Skeletal muscle cell (primary cell): ENCODE measurements around a stretch of chr16.

DNA sequence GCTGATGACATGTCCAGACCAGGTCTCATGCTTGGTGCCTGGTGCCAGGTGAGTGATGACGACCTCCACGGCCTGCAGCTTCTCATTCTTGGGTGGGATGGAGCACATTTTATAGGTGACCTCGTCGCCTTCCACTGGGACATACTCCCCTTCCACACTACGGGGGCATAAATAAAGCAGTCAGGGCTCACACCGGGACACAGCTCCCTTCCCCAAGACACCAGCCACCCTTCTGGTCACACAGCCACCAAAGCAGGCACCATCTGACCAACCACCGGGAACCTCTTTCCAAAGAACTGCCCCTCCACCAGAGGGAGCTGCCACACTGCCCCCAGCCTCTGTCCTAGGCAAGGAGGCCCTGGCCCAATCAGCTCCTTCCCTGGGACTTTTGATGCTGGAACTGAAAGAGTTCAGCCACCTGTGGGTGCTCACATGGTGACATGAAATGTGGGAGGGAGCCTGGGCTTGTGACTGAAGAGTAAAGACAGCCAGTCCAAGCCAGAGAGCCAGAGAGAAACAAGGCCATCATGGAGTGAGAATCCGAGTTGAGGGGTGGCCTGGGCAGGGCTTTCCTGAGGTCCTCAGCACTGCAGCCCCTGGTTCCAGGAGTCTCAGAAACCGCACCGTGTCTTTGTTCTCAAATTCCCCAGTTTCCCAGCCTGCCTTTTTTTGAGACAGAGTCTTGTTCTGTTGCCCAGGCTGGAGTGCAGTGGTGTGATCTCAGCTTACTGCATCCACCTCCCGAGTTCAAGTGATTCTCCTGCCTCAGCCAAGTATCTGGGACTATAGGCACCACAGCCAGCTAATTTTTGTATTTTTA lies 13.4 kb downstream of the CARHSP1 start:
- RRBS = 98% methylated on average over 2 of the region's 11 CpGs

DNA sequence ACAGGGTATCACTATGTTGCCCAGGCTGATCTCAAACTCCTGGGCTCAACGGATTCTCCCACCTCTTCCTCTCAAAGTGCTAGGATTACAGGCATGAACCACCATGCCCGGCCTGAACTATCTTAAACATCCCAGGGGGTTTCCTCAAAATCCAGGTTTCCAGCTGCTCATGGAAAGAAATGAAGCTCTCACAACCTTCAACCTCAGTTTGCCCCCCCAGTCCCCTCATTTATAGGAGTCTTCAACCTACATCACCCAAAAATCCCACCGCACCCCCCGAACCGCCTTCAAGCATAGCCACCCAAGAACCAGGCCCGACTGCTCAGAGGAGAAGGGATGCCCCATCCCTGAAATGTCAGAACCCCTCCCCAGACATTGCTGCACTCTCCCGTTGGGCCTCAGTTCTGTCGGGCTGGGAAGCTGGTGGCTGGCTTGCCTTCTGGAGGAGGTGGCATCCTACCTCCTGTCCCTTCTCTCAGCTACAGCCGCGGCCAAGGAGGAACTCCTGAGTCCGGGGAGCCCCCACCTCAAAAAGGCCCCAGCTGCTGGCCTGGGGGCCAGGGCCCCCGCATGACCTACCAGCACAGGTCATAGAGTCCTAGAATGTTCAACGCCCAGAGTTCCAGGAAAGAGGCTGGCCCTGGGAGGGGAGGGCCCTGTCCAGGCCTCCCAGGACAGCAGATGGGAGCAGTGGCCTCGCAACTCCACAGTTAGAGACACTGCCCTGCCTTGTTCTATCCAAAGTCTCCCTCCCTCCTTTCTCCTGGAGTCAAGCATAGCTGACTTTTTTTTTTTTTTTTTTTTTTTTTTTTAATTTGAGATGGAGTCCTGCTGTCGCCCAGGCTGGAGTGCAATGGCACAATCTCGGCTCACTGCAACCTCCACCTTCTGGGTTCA lies 7.4 kb downstream of the CARHSP1 start:
- RRBS = no CpG with 5 or more reads among the region's 16 CpGs

- RRBS = under 1% methylated on average over 10 of the region's 31 CpGs
These were observed 245 bp upstream of the CARHSP1 start for GRCh38 chr16:8869064-8869437.

DNA sequence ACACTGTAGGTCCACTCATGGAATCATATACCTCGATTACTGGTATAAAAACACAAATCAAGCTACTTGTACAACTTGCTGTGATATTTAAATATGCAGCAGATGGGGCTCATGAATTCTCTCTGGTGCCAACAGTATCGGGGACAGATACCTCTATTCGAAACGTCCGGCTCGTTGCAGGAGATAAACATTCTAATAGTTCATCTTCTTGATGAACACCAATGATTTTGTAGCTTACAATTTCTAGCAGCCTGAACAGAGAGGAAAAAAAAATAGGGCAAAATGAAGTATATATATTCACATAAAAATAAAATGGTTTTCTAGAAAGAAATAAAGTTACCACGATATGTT lies 13.3 kb downstream of the LITAFD start:
- RRBS = no CpG with 5 or more reads among the region's 7 CpGs

- RRBS = no CpG with 5 or more reads among the region's 1 CpG
These were observed 34.2 kb downstream of the LITAFD start for GRCh38 chr16:8916273-8916740.

DNA sequence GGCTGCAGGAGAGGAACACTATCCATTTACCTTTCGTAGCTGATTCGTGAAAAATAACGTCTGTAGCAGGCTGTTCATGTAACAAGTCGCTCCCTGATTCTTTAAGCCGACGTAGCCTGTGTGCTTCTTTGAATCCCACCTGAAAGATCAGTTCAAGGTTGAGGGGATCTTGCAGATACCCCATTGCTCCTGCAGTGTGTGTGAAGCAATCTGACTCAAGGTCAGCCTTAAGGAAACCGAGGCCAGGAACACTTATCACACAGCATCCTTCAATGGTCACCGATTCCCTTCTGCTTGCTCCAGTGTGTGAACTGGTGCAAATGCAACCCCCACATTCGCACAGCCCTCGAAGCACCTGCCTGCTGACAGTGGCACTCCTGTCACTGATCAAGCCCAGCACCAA lies 36.9 kb downstream of the LITAFD start:
- RRBS = no CpG with 5 or more reads among the region's 10 CpGs

DNA sequence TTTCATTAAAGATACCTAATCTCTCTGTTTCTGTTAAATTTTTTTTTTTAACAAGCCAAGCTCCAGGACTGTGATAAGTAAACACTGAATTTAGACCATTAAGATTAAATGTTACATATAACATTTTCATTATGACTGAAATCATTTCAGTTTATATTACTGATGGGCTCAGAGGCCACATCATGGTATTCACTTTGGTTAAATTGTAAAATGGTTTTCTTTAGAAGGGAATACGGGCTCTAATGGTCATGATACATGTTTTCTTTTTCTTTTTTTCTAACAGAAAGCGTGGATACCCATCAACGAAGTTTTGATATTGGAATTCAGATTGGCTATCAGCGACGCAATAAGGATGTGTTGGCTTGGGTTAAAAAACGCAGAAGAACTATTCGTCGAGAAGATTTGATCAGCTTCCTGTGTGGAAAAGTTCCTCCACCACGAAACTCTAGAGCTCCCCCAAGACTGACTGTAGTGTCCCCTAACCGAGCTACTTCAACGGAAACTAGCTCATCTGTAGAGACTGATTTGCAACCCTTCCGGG lies 11.3 kb downstream of the HAPSTR1 start:
- RRBS = no CpG with 5 or more reads among the region's 12 CpGs

- RRBS = no CpG with 5 or more reads among the region's 15 CpGs
These were observed 12.1 kb downstream of the HAPSTR1 start for GRCh38 chr16:9103242-9104219.

- RRBS = no CpG with 5 or more reads among the region's 4 CpGs
These were observed 31.3 kb downstream of the HAPSTR1 start for GRCh38 chr16:9122618-9123301.

GRCh38 chr16:9364510-9365022 lies 273.1 kb downstream of the HAPSTR1 start:
- RRBS = no CpG with 5 or more reads among the region's 5 CpGs

DNA sequence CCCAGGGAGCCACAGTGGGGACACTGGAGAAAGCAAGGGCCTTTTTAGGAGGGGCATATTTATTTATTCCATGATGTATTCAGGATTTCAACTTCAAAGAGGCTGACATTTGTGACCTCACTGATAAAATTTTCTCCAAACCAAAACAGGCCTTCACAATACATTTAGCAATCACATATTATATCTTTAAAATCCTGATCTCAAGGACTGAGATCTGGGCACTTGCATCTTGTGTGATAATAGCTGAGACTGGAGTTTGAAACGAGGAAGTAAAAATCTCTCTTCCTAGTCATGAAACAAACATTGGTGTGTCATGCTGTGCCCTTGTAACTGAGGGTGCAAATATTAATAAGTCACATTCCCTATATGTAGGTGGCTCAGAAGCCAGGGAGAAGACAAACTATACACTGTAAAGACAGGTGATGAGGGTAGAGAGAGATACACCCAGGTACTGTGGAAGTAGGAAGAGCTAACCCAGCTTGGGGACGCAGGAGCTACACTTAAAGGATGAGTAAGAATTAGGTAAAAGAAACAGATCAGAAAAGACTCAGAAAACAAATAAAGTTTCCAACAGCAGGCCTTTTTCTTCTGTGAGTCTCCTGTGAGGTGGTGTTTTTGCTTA lies 335.9 kb downstream of the GRIN2A start:
- RRBS = no CpG with 5 or more reads among the region's 2 CpGs

DNA sequence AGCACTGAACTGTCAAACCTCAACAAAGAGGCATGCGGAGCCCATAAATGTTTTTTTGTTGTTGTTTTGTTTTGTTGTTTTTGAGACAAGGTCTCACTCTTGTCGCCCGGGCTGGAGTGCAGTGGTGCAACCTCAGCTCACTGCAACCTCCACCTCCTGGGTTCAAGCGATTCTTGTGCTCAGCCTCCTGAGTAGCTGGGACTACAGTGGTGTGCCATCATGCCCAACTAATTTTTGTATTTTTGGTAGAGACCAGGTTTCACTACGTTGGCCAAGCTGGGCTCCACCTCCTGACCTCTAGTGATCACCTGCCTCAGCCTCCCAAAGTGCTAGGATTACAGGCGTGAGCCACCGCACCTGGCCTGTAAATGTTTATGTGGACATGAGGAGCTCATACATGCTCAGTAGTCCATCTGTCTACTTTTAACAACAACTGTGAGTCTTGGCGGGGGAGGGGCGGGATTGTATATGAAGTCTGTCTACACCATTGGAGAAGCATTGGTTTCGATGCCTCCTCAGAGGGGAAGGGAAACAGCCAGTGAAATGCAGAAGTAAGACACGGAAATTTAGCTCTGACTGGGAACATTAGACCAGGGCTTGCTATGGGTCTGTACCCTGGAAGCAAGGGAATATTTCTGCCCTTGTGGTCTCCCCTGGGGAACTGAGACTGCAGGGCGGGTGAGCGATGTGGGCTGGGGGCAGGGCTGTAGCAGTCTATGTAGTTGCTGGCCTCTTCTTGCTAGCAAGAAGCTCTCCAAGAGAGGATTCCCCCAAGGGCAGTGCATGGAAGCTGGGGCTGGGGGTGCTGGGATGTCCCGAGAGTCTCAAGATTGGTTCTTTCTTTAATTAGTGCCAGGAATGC lies 9.3 kb downstream of the NUBP1 start:
- RRBS = no CpG with 5 or more reads among the region's 14 CpGs

DNA sequence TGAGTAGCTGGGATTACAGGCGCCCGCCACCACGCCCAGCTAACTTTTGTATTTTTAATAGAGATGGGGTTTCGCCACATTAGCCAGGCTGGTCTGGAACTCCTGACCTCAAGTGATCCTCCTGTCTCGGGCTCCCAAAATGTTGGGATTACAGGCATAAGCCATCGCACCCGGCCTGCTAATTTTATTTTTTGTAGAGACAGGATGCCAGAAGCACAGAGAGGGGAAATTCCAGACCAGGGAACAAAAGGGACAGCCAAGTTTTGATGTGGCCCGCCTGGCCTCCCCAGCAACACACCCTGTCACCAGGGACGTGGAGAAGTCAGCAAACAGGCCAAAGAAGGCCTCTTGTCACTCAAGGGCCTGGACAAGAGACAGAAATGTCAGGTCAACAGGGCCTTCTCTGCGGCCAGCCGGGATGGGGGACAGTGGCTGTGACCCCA lies 8.9 kb upstream of the TVP23A start:
- RRBS = no CpG with 5 or more reads among the region's 11 CpGs

- RRBS = no CpG with 5 or more reads among the region's 7 CpGs
These were observed 6.0 kb upstream of the CIITA start for GRCh38 chr16:10870946-10871399.

DNA sequence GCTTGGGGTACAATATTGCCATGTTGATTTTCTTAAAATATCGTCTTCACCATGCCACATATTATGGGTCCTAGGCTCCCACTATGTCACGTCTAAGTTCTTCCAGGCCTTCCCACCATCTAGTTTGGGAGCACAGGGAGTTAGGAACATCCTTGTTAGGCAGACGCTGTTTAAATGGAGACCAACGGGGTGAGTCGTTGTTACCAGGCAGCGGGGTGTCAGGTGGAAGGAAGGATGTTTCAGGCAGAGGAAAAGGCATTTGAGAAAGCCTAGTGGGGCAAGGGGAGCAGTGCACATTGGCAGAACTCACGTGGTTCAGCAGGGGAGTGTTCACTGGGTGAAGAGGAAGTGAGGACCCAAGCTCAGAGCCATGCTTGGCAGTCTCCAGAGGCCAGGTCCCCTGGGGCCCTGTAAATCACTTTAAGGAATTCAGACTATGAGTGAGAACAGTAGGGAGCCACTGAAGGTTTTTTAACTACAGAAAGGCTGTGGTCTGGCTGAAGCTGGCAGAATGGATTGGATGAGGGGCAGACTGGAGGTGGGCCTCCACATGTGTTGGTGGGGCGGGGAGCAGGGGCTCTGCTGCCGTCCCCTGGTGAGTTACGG lies 5.0 kb downstream of the CLEC16A start:
- RRBS = no CpG with 5 or more reads among the region's 10 CpGs

- RRBS = no CpG with 5 or more reads among the region's 11 CpGs
These were observed 132.0 kb downstream of the CLEC16A start for GRCh38 chr16:11076179-11076865.

DNA sequence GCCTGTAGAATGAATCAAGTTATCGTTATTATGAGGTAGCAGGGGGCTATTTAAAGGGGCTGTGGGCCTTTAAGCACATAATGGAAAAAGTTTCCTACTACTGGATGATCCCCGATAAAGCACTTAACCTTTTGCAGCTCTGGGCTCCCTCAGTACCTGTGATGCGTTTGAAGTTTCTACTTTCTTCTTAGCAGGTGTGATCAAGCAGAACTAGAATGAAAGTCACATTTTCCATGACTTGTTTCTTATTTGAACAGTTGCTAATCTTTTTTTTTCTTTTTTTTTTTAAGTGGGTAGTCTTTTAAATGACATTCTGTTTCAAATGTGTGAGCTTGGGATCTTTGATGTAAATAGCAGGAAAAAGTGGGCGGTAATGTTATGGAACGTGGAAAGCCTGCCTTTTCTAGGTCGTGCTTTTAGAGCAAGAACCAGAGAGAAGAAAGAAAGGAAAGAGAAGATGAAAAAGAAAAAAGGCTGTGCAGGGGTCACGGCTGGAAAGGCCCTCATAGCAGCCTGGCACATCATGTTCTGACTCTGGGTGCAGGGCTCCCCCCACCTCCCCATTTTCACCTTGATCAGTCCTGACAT lies 150.5 kb downstream of the CLEC16A start:
- RRBS = no CpG with 5 or more reads among the region's 7 CpGs

DNA sequence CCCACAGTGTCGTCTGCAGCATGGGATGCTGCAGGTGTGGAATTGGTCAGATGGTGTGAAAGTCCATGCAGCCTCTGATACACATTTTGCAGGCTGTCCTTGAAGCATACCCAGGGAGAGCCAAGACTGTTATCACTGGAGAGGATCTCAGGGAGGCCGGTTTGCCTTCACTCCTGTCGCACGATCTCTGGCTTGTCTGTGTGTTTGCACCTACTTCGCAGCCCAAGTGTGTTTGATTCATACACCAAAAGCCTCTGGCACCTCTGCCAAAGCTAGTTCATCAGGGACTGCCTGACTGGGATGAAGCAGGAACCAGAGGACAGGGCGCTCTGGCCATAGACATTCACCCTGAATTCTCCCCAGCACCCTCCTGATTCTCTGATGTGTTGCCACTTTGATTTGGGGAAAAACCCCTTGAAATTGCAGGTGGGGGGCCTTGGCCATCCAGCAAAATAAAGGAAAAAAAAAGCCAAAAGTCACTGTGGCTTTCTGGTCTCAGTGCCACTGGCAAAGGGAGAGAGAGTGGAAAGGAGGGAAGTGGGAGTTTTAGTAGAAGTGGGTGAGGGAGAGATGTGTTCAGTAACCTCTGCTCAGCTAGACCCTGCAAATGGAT lies 93.0 kb downstream of the SOCS1 start:
- RRBS = no CpG with 5 or more reads among the region's 6 CpGs

- RRBS = no CpG with 5 or more reads among the region's 5 CpGs
These were observed 42.5 kb downstream of the SOCS1 start for GRCh38 chr16:11213532-11213790.

- RRBS = no CpG with 5 or more reads among the region's 1 CpG
These were observed 3.2 kb downstream of the SOCS1 start for GRCh38 chr16:11252870-11253203.